Monocyte (primary cell): ENCODE measurements around a stretch of chr15.

- PRO-cap, 2 experiments: no peak in any of the 2 experiments
Measured at GRCh38 chr15:95669014-95669675, 661.4 kb upstream of the NR2F2 start.

DNA sequence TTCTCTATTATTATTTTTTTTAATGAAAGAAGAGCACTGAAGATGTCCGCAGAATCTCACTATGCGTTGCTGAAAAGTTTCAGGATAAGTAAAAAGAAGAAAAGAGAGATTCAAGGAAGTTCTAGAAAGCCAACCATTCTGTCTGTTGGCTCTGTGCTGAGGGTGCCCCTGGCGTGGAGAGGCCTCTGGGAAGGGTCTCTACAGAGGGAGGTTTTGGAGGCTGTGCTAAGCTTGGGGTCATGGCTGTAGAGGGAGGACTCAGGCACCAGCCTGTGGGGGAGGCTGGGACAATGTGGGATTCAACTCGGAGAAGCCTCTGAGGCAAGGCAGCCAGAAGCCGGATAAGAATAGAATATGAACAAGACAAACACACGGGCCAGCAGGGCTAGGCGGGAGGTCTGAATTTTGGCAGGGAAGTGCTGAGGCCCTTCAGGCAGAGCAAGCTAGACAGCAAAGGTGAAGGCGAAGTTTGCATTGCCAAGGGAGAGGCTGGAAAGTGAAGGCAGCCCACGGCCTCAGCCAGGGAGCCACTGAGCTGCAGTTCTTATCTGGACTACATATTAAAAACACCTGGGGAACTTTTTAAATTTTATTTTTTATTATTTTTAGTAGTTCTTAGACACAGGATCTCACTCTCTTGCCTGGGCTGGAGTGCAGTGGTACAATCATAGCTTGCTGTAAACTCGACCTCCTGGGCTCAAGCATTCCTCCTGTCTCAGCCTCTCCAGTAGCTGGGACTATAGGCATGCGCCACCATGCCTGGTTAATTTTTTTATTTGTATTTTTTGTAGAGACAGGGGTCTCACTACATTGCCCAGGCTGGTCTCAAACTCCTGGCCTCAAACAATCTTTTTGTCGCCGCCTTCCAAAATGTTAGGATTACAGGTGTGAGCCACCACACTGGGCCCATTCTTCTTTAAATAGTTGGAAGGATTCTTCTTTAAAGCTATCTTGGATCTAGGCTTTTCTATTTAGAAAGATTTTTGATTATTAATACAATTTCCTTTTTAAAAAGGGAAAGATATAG lies 611.9 kb upstream of the NR2F2 start:
- PRO-cap, 2 experiments: no peak in any of the 2 experiments

DNA sequence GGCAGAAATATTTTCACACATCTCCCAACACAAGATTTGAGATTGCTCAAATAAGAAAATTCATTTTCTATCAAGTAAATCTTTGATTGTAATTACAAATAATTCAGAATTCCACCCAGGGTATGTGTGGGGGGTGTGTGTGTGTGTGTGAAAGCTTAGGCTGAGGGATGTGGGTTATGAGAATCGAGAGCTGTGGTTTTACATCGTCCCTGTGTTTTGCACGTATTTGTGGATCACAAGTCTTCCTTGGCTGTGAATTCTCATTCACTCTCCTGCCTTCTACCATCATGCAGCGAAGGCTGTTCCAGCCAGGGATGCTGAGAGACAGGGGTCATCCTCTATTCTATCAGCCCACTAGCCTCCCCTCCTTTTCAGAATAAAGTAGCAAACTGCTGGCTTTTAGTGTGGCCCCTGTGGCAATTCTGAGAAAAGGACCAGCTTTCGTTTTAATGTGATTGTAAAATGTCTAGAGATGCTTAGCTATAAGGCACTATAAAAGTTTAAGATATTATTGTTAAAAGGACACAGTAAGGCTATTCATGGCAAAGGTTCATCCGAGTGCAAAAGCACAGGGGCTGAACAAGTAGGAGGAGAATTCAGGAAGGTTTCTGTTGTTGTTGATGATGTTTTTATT lies 460.6 kb upstream of the NR2F2 start:
- PRO-cap, 2 experiments: no peak in any of the 2 experiments

DNA sequence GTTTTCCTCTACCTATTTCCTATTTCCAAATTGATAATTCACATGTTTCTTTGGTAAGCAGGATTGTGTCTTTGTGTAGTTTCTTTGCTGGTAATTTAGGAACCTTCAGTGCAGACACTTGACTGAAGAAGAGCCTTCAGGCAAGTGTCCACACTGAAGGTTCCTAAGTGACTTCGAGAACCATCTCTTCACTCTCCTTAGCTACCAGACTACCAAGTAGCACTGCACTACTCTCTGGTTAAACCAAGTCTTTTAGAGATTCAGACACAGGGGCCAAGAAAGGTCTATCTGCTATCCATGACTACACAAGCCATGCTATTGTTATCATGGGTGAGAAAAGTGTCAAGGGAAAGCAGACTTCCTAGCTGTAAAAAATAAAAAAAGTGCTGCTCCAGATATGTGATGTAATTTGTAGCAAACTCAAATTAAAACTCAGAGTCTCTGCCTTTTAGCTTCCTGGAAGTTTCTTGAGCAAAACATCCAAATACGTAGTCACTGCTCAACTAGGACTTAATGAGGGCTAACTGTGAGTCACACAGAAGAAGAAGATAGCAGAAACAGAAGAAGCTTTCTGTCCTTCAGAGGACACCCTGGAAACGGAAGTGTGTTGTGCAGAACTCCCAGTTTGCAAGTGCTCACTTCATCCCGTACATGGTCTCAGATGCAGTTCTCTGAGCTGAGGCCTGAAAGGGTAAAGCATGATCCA lies 393.5 kb upstream of the NR2F2 start:
- PRO-cap, 2 experiments: no peak in any of the 2 experiments

GRCh38 chr15:96337796-96338234 lies 7.3 kb downstream of the NR2F2 start:
- PRO-cap, 2 experiments: no peak in any of the 2 experiments

DNA sequence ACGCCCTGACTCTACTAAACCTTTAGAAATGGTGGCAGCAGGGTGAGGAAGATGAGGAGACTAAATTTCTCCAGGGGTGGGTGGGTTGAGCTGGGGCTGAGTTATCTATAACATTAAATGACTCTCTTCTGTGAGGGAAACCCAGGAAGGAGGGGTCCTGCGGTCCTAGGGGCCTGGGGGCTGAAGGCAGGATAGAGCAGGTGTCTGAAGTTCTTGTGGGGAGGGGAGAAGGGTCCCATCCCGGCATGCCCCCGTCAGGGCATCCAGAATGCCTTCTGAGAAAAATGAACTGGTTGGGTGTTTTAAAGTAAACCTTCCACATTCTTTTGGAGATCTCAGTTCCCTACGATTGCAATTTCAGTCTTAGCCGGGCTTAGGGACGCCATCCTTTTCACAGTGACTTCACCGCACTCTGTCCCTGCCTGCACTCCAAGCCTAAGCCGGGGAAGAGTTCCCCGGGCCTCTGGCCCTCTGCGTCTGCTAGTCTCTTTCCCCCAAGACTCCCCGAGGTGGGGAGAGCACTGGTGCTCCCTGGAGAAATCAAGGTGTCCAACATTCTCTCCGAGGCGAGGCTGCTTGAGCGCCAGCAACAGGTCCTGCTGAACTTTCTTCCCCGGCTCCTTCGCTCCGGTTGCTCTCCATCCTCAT lies 28.6 kb downstream of the NR2F2 start:
- PRO-cap, 2 experiments: no peak in any of the 2 experiments

GRCh38 chr15:96947743-96948427 lies 617.4 kb downstream of the NR2F2 start:
- PRO-cap, 2 experiments: no peak in any of the 2 experiments

- PRO-cap, 2 experiments: no peak in any of the 2 experiments
Measured at GRCh38 chr15:97177171-97177617, 783.3 kb upstream of the ARRDC4 start.

- PRO-cap, 2 experiments: no peak in any of the 2 experiments
Measured at GRCh38 chr15:97971729-97972538, 11.4 kb downstream of the ARRDC4 start.

GRCh38 chr15:98016327-98016798 lies 55.9 kb downstream of the ARRDC4 start:
- PRO-cap, 2 experiments: no peak in any of the 2 experiments

DNA sequence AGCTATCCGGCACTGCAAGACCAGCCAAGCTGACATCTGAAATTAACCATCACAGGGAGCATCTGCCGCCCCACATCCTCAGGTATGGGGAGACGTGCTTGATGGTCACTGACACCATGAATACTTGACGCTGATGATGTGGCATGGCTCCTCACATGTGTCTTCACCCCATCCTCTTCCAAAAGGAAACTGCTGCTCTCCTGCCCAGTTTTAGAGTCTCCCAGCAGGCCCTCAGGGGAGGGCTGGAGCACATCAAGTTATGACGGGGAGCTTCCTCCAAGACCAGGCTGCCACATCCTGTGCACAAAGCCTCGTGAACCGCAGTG lies 199.5 kb downstream of the ARRDC4 start:
- PRO-cap, 2 experiments: no peak in any of the 2 experiments

GRCh38 chr15:98428296-98428991 lies 219.9 kb upstream of the IGF1R start:
- PRO-cap, 2 experiments: no peak in any of the 2 experiments

DNA sequence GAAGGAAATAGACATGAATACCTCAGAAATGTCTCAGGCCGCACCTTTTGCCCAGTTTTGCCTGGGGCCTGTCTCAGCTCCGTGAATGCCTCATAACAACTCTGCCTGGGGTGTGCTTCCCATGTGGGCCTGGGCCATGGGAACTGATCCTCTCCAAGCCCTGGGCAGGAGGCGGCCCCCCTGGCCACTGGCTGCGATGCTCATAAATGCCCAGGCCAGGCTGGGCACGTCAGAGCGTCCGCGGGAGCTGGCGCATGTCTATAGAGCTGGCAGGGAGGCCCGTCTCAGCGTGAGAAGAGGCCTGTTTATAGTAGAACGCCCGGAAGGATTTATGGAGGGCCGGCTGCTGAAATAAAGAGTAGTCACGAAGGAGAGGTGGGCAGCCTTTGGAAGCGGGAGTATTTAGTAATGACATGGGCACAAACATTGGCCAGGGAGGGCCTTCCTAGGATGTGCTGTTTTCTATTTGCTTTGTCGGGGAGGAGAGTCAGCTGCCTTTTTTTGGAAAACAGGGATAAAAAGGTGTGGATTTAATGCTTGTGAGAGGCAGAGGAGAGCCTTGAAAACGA lies 85.9 kb upstream of the IGF1R start:
- PRO-cap, 2 experiments: no peak in any of the 2 experiments

DNA sequence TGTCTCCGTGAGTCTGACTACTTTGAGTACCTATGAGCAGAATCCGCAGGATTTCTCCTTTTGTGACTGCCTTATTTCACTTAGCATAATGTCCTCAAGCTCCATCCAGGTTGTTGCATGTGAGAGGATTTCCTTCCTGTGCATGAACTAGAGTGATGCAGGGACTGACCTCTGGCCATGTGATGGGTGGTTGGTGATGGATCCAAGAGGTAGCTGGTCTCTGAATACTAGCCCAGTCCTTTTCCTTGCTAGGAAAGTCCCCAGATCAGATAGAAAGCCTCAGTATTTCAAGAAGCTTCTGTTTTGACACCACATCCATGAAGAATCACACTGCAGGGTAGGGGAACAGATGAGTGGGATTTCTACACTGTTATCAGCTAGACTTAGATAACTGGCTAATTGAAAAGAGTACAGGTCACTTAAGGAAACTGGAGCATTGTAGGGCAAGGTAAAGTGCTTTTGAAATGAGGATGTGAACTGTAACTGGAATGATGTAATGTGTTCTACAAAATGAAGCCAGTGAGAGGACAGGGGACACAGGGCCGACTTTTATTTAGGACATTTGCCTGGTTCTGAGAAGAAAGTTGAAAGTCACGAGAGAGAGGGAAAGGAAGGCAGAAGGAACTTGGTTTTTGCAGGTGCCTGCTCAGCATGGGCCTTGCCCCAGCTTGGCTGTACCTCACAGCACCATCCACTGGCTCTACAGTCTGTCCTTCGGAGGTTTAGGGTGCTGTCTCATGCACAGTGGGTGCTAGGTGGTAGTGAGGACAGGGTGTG lies 50.3 kb downstream of the IGF1R start:
- PRO-cap, 2 experiments: no peak in any of the 2 experiments

DNA sequence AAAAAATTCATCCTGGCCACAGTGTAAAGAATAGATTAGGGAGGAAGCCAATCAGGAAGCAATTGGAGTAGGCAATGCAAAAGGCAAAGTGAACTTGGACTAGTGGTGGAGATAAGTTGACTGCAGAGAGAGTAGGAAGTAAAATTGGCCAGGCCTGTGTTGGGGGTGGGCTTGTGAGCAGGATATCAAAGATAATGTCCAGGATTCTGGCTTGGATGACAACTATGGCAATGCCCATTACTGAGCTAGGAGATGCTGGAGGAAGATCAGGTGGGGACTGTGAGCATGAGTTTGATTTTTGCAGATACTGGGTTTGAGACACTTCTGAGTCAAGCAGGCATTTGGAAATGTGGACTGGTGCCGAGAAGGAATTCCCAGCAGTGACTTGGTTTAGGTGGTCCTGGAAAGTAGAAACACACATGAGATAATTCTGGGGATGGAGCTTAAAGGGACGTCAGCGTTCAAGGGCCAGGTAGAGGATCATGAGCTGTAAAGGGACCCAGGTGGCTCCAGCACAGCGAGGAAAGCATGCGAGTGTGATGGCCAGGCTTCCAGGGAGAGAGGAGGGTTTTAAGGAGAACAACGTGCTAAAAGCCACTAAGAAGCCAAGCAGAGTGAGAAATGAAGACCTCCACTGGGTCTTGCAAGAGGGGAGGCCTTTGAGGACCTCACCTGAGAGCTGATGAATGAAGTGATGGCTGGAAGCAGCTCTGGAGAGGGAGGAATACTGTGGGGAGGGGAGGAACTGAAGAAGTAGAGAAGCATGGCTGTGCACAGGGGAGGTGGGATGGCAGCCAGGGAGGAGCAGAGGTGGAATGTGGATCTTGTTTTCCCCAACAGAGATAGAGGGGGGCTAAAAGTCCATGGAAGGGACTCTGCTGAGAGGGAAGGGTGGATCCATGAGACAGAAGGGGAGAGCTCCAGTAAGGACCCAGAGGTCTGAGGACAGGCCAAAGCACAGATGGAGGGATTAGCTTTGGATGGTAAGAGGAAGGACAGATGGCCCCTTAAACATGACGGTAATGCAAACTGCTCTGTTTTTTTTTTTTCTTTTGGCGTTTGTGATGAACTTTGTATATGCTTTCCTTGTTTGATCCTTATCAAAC lies 95.7 kb downstream of the IGF1R start:
- PRO-cap, 2 experiments: no peak in any of the 2 experiments

DNA sequence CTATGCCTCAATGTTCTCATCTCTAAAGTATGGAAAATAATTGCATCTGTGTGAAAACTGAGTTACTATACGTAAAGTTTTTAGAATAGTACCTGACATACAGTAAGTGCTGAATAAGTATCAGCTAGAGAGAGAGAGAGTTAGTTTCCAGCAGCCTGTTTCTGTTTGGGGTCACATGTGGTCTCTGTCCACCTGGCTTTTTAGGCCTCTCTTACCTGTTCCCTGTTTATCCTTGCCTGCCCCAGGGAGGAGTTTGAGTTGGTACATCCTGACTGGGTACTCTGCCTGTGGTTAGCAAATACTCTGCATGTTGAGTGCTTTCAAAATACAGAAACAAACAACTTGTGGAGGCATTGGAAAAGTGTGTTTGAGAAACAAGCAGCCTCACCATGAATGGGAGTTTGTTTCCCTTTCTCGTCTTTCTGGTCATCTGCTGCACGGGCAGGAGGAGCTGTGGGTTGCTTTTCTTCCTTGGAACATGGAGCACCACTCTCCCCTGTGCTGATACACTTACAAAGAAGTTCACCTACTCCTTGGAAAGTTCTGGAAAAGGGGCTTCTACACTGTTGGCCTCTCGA lies 166.2 kb downstream of the PGPEP1L start:
- PRO-cap, 2 experiments: no peak in any of the 2 experiments

- PRO-cap, 2 experiments: no peak in any of the 2 experiments
Measured at GRCh38 chr15:98843026-98843488, 164.5 kb downstream of the PGPEP1L start.

DNA sequence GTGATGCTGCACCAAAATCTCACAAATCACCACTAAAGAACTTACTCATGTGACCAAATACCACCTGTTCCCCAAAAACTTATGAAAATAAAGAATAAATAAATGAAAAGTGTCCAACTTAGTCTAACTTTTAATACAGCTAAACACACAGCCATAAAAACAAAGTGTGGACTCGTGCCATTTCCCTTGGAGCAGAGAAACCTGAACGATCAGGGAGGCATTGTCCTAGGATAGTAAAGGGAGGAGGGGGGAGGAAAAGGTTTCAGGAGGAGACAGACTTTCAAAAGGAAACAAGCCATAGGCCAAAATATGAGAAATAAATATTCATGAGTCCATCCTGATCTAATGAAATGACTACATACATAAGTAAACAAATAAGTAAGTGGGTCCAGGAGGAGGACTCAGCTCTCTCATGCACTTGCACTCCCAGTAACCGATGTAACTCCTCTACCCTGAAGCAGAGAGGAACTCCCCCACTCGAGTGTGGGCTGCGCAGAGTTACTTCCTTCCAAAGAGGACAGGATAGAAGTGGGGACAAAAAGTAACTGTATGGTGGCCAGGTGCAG lies 27.4 kb downstream of the PGPEP1L start:
- PRO-cap, 2 experiments: no peak in any of the 2 experiments

GRCh38 chr15:99014040-99014318 lies 6.4 kb upstream of the PGPEP1L start:
- PRO-cap, 2 experiments: no peak in any of the 2 experiments

DNA sequence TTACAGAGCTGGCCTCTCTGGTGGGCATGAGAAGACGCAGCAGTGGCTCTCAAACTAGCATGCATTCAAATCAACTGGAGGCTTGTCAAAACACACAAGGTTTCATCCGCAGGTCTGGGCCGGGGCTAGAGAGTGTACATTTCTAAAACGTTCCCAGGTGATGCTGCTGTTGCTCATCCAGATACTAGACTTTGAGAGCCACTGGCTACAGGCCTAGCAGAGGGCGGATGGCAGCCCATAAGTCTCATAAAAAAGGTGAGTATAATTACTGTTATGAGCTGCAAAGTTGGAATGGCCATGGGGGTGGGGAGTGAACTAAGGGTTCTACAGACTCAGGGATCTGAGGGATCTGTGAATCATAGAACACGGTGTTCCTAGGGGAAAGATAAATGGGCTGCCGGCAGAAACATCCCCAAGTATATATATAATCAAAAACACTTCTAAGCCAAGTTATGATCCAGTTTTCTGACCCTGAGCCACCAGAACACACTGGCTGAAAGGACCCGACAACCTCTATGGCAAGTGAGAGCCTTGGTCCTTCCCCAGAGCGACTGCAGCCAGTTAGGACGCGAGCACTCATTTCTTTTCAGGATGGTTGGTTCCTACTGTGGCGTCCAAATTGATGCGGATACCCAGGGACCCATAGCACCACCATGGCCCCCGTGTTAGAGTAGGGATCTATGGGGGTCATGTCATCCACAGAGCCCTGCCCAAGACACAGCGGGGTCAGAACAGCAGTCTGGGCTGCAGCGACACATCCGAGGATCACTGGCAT lies 7.9 kb upstream of the SYNM start:
- PRO-cap, 2 experiments: no peak in any of the 2 experiments